Breast (tissue), 4 donors: ENCODE results near the gene ARHGEF17.

- PRO-cap, 3 experiments = no peak in any of the 3 experiments
- RRBS = no CpG with 5 or more reads among the region's 10 CpGs
These were observed 1.2 kb downstream of the INPPL1 start for GRCh38 chr11:72225646-72226334.

- PRO-cap, 3 experiments = no peak in any of the 3 experiments
- RRBS = no CpG with 5 or more reads among the region's 2 CpGs
These were observed 91.1 kb upstream of the CLPB start for GRCh38 chr11:72525500-72525779.

DNA sequence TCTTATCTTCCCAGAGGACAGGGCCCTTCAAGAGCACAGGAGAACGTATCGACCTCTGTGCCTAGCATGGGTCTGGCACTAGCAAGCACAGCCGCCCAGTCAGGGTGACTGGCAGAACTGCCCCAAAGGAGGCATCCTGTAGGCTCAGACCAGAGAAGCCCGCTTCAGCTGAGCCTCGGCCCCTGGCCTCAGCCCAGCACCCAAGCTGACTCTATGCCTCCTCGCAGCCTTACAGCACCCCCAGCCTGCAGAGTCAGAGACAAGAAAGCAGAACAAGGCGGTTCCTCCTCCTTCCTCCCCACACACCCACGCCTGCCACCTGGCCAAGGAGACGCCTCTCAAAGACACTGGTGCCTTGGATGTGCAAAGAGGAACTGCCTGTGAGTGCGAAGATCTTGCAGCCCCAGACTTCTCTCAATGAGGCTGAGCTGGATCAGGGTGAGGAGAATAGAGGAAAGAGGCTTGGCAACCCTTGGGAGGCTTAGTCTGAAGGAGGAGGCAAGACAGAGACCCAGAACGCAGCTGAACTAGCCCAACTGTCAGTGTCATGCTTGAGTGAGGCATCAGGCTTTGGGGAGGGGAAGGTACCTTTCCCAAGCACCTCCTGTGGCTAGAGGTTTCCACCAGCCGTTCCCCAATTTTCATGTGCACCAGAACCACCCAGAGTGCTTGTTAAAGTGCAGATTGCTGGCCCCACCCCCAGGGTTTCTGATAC lies 60.2 kb downstream of the PDE2A start:
- PRO-cap, 3 experiments = no peak in any of the 3 experiments
- RRBS = no CpG with 5 or more reads among the region's 12 CpGs

DNA sequence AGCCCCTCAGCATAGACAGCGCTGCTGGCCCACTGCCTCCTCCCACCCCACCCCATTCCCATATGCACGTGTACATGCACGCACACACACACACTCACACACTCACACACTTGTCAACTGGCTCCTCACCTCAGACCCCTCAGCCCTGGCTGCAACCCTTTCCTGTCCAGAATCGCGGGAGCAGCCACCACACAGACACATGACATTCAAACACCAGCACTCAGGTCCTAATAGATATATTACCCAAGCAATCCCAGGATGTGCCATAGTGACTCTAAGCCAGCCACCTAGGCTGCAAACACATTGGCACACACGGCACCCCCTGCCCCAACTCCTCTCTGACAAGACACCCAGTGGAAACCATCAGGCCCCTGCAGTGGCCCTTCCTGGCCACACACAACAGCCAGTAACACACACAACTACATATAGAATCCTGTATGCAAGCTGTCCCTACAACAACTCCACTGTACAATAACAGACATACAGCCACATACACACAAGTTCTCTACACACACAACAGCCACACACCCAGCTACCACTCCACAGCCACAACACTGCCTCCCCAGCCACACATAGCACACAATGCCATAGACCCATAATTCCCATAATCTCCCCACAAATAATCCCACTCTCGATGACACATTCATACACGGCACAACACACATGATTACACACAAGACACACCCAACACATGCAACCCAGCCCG lies 33.7 kb downstream of the PDE2A start:
- PRO-cap, 3 experiments = no peak in any of the 3 experiments
- RRBS = no CpG with 5 or more reads among the region's 9 CpGs

DNA sequence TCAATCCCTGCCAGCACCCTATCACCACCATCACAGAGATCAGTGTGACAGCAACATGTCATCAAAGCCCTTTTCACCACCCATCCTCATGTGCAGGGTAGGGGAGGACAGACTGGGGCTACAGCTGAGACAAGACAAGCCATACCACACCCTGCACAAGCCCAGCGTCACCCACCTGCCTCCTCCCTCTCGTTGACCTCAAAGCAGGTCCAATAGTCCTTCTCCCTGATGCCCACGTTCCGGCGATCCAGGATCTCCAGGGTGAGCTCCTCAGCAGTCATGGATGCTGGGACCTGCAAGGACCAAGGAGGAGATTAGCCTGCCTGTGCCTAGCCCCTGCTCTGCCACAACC lies 20.6 kb upstream of the PDE2A start:
- PRO-cap, 3 experiments = no peak in any of the 3 experiments
- RRBS = no CpG with 5 or more reads among the region's 5 CpGs

DNA sequence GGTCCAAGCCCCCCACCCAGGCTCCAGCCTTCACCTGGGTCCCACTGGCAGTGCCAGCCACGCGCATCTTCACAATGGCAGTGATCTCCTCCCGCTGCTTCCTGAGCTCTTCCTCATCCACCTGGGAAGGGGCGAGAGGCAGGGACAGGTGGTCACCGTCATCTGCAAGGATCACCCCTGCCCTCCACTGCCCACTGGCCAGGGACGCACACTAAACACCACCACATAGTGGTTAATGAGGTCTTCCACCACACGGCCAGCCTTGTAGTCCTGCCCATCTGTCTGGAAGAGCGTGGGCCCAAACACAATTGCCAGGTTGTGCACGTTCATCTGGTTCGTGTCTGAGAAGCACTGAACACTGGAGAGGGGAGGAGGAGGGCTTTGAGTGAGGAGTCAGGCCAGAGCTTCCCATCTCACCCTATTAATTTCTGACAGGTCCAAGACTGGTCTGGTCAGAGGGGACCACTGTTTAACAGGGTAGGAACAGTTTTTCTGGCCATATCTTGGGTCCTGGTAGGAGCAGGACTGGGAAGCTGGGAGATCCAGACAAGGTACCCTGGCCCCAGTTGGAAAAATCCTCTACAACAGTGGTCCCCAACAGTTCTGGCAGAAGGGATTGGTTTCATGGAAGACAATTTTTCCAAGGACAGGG lies 21.4 kb upstream of the PDE2A start:
- PRO-cap, 3 experiments = no peak in any of the 3 experiments
- RRBS = no CpG with 5 or more reads among the region's 10 CpGs

DNA sequence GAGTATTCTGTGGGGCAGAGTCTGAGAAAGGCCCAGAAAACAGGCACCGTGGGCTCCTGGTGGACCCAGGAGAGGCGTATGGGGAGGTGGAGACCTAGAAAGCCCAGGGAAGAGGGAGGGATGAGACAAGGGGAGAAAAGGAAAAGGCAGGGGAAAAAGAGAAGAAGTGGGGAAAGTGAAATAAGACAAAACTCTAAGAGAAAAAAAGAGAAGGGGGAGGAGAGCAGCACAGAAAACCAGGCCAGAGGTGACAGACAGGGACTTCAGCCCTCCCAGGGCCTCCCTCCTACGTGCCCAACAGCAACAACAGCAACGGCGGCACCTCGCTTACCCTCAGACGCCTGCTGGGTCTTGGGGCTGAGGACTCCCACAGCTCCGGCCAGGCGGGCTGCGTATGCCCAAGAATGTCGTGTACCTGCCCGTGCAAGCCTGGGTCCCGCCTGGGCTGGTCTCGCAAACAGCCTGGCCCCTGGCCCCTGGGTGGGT lies 30.6 kb downstream of the ARAP1 start:
- PRO-cap, 3 experiments = peak in 3 of 3 experiments; most common plus-strand start position 336 of the sequence (in 3); most common minus-strand start position 343 of the sequence (in 1)
- RRBS = no CpG with 5 or more reads among the region's 14 CpGs

DNA sequence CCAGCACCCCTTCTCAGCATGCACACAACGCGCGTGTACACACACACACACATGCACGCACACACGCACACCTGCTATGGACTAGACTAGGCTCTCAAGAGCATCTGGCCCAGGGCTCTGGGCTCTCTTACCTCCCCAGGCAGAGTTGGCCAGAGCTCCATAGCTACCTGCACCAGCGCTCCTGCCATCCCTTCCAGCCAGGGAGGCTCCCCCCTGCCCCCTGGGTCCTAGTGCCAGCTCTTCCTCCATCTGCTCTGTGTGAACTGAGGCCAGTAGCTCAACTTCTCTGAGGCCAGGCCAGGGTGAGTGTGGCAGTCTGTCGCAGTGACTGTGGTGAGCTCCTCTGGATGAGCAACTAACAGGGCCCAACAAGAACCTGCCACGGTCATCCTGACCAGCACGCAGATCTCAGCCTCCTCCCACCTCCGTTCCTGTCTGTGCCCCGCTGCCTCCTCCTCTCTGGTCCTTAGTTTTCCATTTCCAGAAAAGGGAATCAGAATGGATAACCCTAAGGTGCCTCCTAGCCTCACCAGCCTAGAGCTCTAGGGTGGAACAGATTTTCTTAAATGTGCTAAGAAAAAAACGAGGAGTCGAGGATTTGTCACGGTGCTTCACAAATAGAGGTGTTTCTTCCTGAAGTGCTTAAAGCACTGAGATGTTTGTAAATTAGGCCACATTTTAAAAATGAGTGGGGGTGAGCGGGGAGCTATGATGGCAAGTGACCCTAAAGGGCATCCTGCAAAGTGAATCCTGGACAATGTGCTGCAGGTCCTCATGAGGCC lies 11.1 kb downstream of the STARD10 start:
- PRO-cap, 3 experiments = peak in 1 of 3 experiments; most common minus-strand start position 345 of the sequence (in 1)
- RRBS = no CpG with 5 or more reads among the region's 15 CpGs

GRCh38 chr11:72783484-72783834 lies 10.4 kb downstream of the STARD10 start:
- PRO-cap, 3 experiments = no peak in any of the 3 experiments
- RRBS = no CpG with 5 or more reads among the region's 1 CpG

- PRO-cap, 3 experiments = no peak in any of the 3 experiments
- RRBS = no CpG with 5 or more reads among the region's 5 CpGs
These were observed 7.5 kb downstream of the STARD10 start for GRCh38 chr11:72786276-72786763.

DNA sequence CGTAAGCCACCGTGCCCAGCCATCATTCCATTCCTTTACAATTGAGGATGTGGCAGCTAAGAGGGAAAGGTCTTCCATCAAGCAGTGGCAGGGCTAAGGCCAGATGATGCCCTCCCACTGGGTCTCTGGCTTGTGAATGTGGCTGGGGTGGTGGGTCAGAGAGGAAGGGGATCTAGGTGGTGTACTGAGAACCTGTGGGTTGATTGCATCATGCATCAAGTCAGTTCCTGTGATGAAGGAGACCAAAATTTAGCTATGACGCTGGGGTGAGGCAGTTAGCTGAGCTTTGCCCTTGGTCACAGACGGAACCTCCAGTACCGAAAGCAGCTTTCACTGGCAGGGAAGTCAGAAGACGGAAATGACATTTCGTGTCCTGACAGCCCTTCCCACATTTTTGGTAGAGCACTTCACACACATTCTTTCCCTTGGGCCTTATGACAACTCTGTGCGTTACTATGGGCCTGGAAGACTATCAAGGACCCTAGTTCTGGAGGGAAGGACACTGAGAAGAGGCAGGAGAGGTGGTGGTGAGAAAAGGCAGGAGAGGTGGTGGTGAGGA lies 20.7 kb downstream of the ATG16L2 start:
- PRO-cap, 3 experiments = peak in 2 of 3 experiments; most common plus-strand start position 484 of the sequence (in 2)
- RRBS = no CpG with 5 or more reads among the region's 8 CpGs

GRCh38 chr11:73139719-73140154 lies 2.4 kb downstream of the FCHSD2 start:
- PRO-cap, 3 experiments = no peak in any of the 3 experiments
- RRBS = no CpG with 5 or more reads among the region's 1 CpG

DNA sequence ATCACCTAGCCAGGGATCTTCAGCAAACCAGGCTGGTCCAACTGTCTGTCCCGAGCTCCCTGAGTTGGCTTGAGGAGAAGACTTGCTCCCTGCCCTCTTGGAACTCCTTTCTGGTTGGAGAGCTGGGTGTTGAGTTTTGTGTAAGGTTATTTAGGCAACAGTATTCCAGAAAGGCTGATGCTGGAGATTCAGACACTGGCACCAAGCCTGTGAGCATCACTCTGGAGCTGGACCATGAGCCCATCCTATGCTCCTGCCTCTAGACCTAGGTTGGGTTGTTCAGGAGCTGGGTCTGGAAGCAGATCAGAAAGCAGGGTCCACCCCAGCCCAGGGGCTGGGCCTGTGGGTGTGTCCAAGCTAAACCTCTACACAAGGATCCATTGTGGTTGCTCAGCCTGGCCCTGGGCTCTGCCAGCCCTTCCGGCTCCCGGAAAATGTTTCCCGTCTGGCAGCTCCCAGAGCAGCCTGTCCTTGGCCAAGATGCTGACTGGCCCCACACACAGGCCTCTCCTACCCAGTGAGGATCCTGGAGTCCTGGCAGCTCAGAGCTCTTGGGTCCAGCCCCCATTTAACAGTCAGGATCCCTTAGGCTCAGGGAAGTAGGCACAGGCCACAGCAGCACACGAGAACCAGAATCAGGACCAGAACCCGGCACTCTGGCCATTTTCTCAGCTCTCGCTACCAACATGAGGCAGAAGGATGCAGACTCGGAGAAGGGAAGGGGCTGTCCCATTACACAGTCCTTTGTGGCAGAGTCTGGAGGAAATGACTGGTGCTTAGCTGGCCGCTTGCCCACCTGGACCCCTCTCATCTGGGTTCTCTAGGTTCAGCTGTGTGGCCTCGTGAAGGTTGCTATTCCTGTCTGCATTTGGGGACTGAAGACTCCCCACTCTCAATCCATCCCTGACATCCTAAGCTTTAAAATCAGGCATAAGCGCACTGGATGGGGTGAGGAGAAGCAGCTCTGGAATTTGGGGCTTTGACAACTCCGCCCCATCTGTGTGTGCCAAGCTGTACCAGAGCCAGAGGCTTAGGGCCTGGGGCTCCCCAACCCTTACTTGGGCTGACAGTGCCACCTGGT lies 35.4 kb upstream of the FCHSD2 start:
- PRO-cap, 3 experiments = no peak in any of the 3 experiments
- RRBS = no CpG with 5 or more reads among the region's 12 CpGs

GRCh38 chr11:73200017-73200933 lies 17.8 kb upstream of the P2RY2 start:
- PRO-cap, 3 experiments = no peak in any of the 3 experiments
- RRBS = no CpG with 5 or more reads among the region's 5 CpGs

- PRO-cap, 3 experiments = no peak in any of the 3 experiments
- RRBS = 26% methylated on average over 7 of the region's 14 CpGs
These were observed 393 bp upstream of the P2RY2 start for GRCh38 chr11:73217732-73218044.

GRCh38 chr11:73270645-73271807 lies 1.1 kb upstream of the P2RY6 start:
- PRO-cap, 3 experiments = no peak in any of the 3 experiments
- RRBS = 77% methylated on average over 2 of the region's 31 CpGs

DNA sequence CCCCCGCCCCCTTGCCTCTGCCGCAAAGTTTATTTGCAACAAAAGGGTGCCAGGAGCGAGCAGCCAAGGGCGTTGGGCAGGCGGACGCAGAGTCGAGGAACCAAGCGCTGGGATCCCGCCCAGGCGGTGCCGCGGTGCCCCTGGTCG lies at the start of gene ARHGEF17:
ARHGEF17 (plus strand) TSS at position 41 of the 147 bp plus-strand sequence.
- PRO-cap, 3 experiments = peak in 3 of 3 experiments; most common plus-strand start position 41 of the sequence (in 3)
- RRBS = no CpG with 5 or more reads among the region's 13 CpGs

DNA sequence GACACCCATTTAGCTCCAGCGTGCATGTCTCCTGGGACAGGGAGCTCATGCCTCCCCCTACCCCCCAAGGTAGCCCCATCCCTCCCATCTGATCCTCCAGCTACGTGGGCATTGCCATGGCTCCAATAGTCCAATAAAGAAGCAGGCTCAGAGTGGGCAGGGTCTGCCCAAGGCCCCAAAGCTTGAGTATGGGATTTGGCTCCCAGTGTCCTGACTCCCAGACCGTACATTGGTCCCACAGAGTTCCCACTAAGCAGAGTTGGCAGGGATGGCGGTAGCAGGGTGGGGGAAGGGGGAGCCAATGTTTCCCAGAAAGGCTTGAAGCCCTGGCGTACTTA lies 9.1 kb downstream of the ARHGEF17 start:
- PRO-cap, 3 experiments = no peak in any of the 3 experiments
- RRBS = no CpG with 5 or more reads among the region's 5 CpGs

DNA sequence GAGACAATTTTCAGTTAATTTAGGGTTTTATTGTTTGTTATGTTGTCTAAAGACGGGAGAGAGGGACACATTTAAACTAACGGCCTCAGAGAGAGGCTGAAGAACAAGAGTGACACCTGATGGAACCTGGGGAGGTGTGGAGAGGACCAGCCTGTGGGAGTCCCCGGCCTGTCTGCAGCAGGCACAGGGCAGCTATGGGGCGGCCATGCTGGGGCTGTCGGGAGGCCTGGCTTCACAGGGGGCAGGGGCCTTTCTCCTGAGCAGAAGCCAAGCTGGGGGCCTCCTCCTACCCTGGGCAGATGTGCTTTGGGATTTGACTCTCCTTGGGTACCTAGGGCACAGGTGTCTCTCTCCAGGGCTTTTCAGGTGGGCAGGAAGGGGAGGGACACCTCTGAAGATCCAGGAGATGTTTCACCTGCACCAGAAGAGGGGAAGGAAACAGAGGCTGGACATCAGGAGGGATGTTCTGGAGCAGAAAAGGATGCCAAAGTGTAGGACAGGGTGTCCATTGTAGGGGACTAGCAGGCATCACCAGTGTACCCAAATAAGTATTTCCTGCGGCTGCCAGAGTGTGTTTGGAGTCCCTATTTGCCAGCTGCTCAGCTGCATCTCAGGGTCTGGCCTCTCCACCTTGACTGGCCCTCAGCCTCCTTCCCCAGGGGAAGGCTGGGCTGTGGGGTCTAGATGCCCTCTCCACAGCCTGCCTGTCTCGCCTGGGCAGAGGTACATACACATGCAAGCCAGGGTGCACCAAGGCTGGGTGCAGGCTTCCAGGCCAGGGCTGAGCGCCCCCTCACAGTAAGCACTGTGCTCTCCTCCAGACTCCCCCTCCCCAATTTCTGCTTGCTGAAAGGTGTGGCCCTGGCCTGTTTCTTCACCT lies 22.2 kb downstream of the RELT start:
- PRO-cap, 3 experiments = no peak in any of the 3 experiments
- RRBS = no CpG with 5 or more reads among the region's 8 CpGs

GRCh38 chr11:73464488-73464812 lies 88.3 kb downstream of the RELT start:
- PRO-cap, 3 experiments = no peak in any of the 3 experiments
- RRBS = no CpG with 5 or more reads among the region's 2 CpGs